LHCN-M2 (cell line): ENCODE data around the genes NOP53 and CRX.

- RAMPAGE, long total RNA: no peak
Measured at GRCh38 chr19:46853942-46854556, 3.4 kb upstream of the AP2S1 start.

GRCh38 chr19:46859971-46860241 is 891 bp upstream of the ARHGAP35 start:
- RAMPAGE, long total RNA: no peak

- RAMPAGE, long total RNA: no peak
Measured at GRCh38 chr19:46890127-46891154, 29.6 kb downstream of the ARHGAP35 start.

DNA sequence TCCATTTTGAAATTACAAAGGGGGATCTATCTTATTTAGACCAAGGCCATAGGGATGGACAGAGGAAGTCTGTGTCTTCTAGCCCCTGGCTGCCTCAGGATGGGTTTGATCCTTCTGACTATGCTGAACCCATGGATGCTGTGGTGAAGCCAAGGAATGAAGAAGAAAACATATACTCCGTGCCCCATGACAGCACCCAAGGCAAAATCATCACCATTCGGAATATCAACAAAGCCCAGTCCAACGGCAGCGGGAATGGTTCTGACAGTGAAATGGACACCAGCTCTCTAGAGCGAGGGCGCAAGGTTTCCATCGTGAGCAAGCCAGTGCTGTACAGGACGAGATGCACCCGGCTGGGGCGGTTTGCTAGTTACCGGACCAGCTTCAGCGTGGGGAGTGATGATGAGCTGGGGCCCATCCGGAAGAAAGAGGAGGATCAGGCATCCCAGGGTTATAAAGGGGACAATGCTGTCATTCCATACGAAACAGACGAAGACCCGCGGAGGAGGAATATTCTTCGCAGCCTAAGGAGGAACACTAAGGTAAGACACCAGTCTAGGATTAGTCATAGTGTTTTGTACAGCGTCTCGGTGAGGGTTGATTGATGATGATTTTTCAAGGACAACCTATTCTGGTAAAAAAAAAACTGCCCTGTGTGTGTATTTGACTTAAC is 61.2 kb downstream of the ARHGAP35 start:
- RAMPAGE, long total RNA: no peak

- RAMPAGE, long total RNA: no peak
Measured at GRCh38 chr19:46988574-46988992, 31.1 kb upstream of the NPAS1 start.

- RAMPAGE, long total RNA: no peak
Measured at GRCh38 chr19:47097691-47098455, 15.7 kb downstream of the ZC3H4 start.

DNA sequence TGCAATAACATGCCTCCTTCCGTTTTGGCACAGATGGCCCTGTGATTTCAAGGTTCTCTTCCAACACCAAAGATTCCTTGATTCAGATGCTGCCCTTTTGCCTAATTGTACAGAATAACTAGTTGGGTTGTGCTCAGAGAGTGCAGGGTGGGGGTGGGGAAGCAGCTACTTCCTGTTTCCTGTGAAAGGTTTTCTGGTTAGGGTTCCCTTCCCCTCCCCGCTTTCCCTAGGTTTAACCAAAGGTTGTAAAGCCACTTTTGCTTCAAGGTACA is 27.2 kb downstream of the SAE1 start:
- RAMPAGE, long total RNA: no peak

- RAMPAGE, long total RNA: no peak
Measured at GRCh38 chr19:47227350-47228213, 3.4 kb downstream of the BBC3 start.

GRCh38 chr19:47323056-47323440 is 8.9 kb upstream of the C5AR2 start:
- RAMPAGE, long total RNA: no peak

GRCh38 chr19:47633987-47634492 is 25.1 kb downstream of the BICRA start:
- RAMPAGE, long total RNA: no peak

DNA sequence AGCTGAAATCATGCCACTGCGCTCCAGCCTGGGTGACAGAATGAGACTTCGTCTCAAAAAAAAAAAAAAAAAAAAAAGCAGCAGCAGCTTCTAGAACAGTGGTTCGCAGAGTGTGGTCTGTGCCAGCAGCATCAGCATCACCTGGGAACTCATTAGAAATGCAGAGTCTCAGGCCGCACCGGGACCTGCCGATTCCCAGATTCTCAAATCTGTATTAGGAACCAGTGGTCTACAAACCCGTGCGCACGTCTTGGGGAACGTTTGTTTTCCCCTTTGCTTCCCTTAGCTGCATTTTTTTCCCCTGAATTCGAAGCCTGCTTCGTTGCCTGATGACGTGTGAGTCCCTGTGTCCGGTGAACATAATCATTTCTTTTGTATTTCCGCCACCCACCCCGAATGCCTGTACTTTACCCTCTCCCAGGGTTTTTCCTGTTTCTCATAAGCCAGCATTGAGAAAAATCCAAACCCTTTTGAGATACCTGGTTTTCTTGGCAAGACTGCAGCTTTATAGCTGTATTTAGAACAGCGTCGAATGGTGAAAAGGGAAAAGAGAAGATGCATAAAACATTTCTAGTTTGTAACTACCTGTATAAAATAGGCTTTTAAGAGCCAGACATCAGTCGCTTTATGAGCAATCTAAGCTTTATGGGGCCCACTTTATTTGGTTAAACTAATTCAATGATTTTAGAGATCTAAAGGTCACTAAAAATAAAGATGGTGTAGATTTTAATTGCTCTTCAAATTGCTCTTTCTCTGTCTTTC is 49.8 kb downstream of the BICRA start:
- RAMPAGE, long total RNA: no peak

- RAMPAGE, long total RNA: no peak
Measured at GRCh38 chr19:47745074-47746030, at the start of gene NOP53. Gene NOP53, plus strand, starts transcription at chr19:47745546.

- RAMPAGE, long total RNA: no peak
Measured at GRCh38 chr19:47821813-47822322, at the start of gene CRX. Gene CRX, plus strand, starts transcription at chr19:47821937.

DNA sequence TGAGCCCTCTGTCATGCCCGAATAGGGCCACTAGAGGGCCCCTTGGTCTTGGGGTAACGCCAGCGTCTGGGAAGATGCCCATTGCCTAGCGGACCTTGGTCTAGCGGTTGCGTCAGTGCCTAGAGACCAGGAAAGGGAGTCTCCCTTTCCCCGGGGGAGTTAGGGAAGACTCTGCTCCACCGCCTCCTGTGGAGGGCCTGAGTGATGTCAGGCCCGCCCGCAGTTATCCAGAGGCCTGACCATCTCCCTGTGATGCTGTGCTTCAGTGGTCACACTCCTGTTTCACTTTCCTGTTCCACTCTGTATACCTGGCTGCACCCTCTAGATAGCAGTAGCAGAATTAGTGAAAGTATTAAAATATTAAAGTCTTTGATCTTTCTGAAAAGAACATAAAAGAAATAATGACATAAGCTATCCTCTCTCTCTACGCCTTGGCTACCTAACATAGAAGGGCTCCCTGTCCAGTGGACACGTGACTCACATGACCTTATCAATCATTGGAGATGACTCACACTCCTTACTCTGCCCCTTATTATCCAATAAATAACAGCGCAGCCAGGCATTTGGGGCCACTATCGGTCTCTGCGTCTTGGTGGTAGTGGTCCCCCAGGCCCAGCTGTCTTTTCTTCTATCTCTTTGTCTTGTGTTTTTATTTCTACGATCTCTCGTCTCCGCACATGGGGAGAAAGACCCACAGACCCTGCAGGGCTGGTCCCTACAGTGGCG is 3.0 kb downstream of the PLA2G4C start:
- RAMPAGE, long total RNA: no peak

DNA sequence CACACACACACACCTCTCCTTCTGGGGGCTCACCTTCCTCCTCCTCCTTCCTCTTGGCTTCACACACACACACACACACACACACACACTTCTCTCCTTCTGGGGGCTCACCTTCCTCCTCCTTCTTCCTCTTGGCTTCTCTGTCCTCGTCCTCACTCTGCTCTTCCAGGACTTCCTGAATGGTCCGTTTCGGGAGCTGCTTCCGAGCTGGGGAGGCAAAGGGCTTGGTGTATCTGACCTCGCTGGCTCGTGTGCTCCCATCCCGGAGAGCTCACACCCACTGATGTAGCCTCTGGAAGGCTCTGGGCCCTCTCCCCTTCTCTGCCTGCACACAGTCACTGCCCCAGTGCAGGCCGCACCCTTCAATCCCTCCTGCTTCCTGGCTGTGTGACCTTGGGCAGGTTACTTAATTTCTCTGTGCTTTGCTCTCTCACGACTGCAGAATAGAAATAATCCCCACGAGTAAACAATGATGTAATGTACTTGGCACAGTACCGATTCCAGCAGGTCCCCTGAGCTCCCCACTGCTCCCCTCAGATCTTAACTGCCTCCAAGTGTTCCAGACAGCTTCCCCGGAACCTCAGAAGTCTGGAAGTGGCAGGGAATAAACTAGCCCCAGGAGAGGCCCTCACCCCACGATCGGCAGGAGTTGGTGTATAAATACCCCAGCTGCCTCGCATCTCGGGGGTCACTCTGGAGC is 16.2 kb downstream of the LIG1 start:
- RAMPAGE, long total RNA: no peak

- RAMPAGE, long total RNA: no peak
Measured at GRCh38 chr19:48384009-48384573, 7.3 kb downstream of the KDELR1 start.

DNA sequence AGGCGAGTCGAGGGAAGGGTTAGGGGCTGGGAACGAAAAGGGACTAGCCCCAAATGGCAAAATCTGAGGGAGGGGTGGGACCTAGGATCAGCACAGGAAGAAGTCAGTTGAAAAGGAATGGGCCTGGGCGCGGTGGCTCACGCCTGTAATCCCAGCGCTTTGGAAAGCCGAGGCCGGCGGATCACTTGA is 5.6 kb downstream of the GRIN2D start:
- RAMPAGE, long total RNA: no peak

GRCh38 chr19:48465004-48465225 is 4.3 kb upstream of the CYTH2 start:
- RAMPAGE, long total RNA: no peak

DNA sequence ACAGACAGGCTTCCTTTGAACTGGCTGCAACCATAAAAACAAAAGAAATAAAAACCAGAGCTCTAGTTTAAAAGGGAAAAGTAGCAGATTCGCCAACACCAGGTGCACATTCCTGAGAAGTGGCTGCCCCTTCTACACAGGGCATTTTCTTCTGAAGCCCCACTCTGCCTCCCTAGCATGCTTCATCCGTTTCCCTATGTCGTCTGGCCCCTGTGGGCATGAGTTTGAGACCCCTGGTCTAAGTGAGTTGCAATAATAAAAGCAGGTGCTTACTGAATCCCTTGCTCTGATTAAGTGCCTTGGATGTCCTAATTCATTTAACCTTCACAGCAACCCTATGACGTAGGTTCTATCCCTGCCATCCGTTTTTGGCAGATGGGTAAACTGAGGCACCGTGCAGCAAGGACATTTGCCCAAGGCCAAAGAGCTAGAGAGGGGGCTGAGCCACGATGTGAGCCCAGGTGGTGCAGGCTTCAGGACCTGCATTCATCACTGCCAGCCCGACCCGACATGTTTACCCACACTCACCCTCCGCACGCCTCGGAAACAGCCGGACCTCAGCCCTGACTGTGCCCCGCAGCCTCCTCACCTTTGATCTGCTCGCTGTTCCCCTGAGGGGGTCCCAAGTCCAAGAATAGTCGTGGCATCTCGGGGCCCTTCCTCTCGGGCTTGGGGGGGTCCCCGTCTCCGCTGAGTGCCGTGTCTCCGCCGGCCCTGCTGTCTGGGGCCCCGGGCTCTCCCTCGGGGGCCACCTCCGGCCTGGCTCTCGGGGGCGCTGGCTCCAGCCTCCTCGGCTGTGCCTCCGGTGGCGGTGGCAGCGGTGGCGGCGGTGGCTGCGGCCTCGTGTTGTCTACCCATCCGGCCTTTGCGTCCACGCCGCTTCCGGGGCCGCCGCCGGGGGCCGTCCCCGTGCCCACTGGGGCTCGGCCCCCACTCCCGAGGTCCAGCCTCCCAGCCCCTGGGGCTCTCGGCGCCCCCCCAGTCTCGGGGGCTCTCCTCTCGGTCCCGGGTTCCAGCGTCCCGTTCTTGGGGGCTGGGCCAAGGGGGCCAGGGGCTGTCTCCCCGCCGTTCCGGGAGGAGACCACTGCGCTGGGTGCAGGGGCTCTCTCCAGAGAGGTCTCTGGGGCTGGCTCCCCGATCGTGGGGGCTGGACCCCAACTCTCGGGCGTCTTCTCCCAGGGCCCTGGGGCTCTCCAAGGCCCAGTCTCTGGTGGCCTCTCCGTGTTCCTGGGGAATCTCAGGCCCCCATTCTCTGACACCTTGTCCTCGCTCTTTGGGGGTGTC is 14.4 kb downstream of the LMTK3 start:
- RAMPAGE, long total RNA: no peak

DNA sequence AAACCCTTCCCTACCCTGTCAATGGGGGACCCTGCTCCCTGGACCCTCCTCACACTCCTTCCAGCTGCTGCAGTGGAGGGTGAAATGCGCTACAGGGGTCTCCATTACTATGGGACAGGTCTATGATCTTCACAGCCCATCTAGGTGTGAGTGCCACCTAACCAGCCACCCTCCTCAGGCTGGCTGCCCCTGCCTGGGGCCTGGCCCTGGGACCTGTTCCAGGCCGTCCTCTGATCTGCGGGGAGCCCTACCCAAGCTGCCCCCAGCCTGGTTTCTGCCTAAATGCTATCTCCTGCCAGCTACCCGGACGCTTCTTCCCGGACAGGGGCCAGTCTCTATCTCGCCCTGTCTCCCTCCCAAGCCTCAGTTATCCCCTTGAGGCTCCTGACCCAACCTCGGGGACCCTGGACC is 734 bp downstream of the FAM83E start:
- RAMPAGE, long total RNA: no peak